Measurements from ENCODE around the gene PLEKHH1.

- RRBS = no CpG with 5 or more reads among the region's 1 CpG
Observed at GRCh38 chr14:66495611-66496021, 9.4 kb downstream of the CCDC196 start.

DNA sequence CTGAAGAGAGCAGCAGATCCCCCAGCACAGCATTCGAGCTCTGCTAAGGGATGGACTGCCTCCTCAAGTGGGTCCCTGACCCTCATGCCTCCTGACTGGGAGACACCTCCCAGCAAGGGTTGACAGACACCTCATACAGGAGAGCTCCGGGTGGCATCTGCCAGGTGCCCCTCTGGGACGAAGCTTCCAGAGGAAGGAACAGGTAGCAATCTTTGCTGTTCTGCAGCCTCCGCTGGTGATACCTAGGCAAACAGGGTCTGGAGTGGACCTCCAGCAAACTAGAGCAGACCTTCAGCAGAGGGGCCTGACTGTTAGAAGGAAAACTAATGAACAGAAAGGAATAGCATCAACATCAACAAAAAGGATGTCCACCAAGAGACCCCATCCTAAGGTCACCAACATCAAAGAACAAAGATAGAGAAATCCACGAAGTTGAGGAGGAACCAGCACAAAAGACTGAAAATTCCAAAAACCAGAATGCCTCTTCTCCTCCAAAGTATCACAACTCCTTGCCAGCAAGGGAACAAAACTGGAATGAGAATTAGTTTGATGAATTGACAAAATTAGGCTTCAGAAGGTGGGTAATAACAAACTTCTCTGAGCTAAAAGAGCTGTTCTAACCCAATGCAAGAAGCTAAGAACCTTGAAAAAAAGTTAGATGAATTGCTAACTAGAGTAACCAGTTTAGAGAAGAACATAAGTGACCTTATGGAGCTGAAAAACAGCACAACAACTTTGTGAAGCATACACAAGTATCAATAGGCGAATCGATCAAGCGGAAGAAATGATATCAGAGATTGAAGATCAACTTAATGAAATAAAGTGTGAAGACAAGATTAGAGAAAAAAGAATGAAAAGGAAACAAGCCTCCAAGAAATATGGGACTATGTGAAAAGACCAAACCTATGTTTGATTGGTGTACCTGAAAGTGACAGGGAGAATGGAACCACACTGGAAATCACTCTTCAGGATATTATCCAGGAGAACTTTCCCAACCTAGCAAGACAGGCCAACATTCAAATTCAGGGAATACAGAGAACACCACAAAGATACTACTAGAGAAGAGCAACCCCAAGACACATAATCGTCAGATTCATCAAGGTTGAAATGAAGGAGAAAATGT lies 80.3 kb downstream of the GPHN start:
- RRBS = no CpG with 5 or more reads among the region's 9 CpGs

DNA sequence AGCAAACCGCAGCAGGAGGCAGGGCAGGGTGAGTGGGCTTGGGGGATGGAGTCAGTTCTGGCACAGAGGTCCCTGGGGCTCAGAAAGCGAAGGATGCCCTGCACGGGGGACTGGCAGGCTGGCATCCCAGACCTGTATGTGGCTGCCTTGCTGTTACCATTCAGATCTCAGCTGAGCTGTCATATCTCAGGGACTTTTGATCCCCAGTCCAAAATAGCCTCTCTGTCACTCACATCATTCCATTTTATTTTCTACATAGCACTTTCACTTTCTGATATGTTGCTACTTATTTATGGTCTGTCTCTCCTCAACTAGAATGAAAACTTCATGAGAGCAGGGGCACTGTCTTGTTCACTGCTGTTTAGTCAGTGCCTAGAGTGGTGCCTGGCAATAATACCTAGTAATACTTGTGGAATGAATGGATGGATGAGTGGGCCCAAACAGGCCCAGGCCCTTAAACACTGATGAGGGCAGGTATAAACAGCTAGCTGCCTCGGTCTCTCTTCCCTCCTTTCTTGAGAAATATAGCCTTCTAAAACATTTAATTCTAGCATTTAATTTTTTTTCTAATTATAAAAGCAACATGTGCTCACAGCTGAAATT lies 4.5 kb downstream of the TMEM229B start:
- RRBS = no CpG with 5 or more reads among the region's 4 CpGs

DNA sequence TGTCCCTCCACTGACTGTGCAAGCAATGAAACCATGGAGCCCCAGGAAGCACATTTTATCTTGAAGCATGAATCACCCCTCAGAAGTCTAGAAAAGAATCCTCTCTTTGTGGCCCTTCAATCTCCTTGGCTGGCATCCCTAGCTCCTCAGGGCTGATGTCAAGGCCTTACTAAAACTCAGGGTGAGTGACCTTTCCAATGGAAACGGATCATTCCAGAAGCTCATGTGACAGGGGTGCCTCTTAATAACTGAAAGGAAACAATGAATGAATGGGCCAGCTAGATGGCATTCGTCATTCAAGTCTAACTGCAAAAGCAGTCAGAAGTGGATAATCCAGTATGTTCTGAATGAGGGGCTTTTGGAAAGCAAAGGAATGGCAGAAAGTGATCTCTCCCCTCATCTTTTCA lies 22.2 kb upstream of the PLEKHH1 start:
- RRBS = no CpG with 5 or more reads among the region's 2 CpGs

DNA sequence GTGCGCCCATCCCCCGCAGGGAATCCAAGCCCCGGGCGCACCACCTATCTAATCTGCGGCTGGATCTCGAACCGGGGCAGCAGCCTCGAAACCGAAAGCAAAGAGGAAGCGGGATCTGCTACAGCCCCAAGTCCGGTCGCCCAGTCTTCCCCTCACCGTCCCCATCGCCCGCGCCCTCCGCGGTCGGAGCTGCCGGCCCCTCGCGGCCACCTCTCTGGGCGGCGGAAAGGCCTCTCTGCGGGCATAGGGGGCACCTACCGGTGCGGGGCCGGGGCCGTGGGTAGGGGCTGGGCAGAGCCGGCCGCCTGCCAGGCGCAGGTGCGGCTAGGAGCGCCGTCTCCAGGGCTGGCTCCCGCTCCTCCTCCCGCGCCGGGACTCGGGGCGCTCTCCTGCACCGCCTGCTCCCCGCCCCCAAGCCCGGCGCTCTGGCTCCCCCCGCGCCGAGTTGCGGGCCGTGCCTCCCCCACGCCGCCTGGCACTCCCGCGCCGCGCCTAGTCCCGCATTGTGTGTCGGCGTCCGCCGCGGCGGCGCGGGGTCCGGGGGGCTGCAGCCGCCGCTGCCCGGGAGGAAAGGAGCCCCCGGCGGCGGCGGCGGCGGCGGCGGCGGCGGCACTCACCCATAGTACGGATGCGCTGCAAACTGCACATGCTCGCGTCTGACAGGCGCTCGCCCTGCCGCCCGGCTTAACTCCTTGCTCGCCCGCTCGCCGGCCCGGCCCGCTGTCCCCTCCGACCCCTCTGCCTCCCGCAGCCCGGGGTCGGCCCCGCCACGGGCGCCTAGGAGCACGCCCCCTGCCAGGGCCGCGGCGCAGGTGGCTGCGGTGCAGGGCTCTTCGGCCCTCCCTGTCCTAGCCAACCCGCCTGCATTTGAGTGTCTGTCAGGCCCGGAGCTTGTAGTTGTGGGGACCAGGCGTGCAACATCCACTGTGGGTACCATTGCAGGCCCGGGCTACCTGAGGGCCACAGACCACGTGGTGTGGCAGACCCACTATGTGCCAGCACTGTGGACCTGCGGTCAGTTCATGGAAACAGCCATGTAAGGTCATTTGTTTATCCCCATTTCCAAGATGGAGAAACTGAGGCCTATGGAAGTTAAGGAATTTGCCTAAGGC lies 17.9 kb upstream of the PLEKHH1 start:
- RRBS = 3% methylated on average over 40 of the region's 112 CpGs

DNA sequence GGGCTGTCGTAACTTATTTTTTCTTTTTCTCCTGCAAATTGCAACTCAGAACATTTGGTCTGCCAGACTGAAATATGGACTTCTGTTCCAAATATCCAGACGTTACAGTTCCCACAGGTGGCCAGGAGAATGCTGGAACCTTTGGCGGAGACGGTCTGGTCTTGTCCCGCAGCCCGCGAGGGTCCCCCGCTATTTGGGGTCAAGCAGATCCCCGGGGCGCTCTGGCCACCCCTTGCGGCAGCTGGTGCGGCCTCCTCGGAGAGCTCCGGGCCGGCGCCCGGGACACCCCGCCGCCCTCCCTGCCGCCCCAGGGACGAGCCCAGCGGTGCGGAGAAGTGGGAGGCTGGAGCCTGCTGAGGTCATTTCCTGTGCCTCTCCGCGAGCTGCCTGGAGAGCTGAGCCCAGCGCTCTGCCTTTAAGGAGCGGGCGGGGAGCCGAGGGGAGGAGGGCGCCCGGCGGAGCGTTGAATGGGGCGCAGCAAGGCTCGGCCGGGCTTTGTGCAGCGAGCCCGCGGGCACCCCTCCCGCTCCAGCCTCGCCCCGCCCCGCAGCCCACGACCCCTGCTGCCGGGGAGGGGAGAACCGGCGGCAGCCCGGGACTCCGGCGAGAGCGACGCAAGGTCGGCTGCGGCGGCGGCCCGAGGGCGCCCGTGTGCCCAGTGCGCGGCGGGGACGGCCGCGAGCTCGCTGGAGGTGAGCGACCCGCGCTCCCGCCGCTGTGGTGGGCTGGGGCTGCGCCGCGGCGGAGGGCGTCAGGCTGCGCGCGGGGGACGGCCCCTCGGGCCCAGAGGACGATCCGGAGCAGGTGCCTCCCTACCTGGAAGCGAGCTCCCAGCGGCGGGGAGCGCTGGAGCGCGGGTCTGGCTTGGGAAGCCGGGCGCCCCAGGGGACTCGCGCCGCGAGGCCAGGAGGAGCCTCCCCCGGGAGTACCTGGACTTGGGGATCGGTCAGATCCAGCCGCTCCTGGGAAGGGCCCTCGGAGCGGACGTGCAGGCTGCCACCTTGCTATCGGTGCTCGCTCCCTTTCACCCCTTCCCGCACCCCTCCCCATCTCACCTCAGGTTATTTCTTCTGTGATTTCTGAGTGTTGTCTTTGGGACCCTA lies at the start of gene PLEKHH1:
Gene PLEKHH1, plus strand, starts transcription at position 584 of the 1,103 bp plus-strand sequence.
- RRBS = 1% methylated on average over 27 of the region's 104 CpGs

DNA sequence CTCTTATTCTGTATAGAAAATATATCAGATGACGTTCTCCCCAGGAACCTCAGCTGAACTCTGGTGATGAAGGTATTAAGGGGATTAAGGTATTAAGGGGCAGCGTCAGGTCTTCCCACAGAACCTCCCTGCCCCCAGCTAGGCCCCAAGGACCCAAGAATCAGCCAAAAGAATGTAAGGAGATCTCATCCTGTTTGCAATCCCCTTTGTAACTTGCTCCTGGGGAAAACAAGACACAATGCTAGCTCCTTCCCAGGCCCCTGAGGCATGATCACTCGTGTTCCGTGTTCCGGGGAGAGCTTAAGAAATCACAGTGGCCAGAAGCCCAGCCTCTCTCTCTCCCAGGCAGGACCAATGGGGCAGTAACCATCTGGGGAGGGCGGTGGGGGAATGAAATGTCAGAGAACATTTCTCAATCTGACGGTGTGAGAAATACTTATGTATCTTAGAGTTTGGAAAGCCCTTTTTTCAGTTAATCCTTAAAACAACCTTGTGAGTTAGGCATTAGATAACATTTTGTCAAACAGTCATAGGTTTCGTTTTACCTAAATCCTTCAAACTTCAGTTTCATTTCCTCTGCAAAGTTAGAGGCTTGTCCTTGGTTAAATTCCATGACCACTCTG lies 33.1 kb downstream of the PIGH start:
- RRBS = no CpG with 5 or more reads among the region's 8 CpGs

- RRBS = no CpG with 5 or more reads among the region's 6 CpGs
Observed at GRCh38 chr14:67587011-67587372, 13.1 kb downstream of the PIGH start.

GRCh38 chr14:67856854-67857200 lies 37.2 kb downstream of the RAD51B start:
- RRBS = no CpG with 5 or more reads among the region's 2 CpGs

DNA sequence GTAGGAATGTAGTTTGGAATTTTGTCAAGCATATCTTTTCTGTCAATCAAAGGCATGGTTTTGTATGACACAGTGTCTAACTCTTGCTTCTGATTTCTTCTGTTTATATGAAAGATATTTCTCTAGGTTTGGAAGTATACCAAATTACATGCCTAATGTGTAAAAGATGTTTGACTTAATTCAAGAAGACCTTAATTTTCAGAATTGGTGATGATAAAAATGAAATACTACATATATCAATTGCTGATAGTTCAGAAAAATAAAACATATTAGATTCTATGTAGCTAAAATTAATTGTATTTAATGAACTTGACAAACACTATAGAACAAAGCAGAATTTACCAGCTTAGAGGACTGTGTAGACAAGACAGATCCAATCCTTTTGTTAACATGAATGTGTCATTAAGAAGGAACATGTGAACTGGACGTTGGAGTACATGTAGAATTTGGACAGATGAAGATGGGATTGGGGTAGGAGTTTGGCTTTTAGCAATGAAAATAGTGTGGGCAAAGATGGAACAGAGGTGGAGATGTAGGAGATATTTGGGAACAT lies 135.9 kb downstream of the RAD51B start:
- RRBS = no CpG with 5 or more reads among the region's 1 CpG

- RRBS = no CpG with 5 or more reads among the region's 5 CpGs
Observed at GRCh38 chr14:68242178-68242593, 422.6 kb downstream of the RAD51B start.

DNA sequence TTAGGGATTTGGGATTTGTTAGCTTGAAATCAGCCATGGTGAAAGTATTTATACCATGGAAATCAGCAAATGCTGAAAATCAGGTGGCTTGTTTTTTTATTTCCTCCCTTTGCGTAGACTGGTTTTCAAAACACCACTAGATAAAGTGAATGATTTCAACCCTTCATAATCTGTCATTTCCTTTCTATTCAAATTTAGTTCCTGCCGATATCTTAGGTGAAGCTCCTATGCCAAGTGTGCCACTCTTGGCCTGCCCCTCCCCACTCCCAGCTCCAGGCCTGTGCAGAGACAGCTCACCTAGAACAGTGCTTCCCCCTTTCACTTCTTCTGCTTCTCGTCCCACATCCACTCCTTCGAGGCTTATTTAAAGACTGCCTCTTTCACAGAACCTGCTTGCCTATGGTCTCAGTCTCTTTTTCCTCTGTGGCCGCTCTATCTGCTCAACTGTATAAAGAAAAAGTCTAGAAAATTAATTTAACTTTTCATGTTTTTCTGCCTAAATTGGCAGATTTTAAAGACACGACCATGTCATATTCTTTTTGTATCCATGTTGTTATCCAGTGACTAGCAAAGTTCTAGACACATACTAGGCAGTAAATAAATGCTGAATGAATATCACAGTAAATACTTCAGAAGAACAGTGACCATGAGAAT lies 473.9 kb downstream of the RAD51B start:
- RRBS = no CpG with 5 or more reads among the region's 6 CpGs

DNA sequence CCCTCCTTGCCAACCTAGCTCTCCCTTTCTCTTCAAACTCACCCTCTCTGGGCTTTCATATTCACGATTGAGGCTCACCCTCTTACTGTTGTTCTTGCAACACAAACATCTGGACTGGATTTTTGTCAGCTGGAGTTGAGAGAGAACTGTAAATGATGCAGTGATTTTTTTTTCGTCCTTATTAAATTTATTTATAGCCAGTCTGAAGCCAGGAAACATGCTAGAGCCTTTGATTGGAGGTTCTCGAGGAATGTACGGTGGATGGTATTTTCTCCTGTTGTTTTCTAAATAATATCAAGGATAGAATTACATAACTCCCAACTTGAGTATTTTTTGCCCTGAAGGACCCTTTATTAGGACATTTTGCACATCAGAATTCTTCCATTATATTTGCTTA lies 485.0 kb downstream of the ZFP36L1 start:
- RRBS = no CpG with 5 or more reads among the region's 4 CpGs

DNA sequence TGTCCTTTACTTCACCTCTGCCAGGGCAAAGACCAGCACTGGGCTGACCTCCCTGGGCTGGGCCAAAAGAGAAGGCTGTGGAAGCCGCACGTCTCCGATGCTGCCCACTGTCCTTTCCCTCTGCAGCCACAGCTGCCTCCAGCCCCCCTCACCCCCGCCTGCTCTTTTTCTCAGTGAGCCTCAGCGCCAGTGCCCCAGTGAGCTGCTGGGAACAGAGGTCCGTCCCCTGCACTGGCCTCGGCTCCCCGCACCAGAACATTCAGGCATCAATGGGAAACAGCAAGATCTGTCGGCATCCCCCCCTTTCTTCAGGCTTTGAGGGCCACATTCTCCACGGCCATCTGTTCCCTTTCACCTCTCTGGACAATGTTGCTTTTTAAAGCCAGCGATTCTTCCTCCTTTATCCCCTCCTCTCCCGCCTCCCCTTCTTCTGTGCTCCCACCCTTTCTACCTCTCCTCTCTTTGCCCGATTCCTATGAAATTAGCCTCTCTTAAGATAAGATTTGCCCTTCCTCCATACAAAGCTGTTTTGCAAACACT lies 398.0 kb downstream of the ZFP36L1 start:
- RRBS = no CpG with 5 or more reads among the region's 13 CpGs

DNA sequence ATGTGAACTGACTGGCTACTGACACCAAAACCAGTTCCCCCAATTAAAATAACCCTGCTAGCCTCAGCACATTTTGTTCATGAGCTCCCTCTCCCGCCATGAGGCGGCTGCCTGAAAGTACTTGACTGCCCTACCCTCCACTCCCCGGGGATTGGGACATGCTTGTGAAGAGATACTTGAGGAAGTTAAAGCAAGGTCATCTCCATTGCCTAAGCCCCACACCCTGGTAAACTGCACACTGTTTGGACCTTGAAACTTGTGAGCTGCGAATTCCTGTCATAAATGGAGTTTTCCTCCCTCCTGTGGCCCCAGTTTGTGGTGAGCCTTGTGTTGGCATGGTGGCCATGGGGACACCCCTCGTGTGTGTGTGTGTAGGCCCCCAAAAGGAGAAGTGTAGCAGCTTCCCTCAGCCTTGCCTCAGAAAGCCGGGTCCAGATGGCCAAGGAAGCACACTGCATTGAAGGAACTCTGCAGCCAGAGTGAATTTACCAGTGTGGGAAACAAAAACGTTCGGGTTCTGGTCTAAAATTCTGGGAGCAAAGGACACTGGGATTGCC lies 395.5 kb downstream of the ZFP36L1 start:
- RRBS = no CpG with 5 or more reads among the region's 8 CpGs

DNA sequence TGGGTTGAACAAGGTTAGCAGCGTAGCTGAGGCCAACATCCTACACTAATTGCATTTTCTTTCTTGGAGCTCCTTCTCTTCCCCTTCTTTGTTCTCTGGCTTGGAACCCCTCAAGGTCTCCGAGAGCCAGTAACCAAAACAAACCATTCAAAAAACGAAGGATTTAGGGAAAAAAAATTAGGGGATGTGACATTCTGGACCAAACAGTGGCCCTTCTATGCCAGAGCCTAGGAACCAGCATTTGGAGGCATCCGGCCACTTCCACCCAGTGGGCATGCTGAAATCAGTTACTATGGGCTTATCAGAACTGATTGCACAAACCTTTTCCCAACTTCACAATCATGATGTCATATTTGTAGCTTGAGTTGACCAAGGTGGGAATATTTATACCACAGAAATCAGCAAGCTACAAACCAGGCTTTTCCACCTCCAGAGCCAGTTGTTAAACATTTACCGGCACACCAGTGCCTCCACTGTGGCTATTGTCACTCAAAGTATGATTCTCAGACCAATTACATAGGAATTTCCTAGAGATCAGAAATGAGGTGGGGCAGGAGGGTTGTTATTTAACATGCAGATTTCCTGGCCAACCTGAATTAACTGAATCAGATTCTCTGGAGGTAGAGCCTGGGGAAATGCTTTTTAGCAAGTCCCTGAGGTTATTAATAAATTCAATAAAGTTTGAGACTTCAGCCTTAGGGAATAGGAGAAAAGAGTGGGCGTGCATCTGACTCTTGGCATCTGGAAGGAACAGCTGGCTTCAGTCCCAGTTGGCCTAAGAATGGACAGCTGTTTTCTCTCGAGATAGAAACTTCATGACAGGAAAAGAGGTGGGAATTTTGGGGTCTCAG lies 273.9 kb downstream of the ZFP36L1 start:
- RRBS = no CpG with 5 or more reads among the region's 7 CpGs

- RRBS = no CpG with 5 or more reads among the region's 8 CpGs
Observed at GRCh38 chr14:68584757-68585426, 208.0 kb downstream of the ZFP36L1 start.

Measured in skeletal muscle cell (primary cell).